ENCODE measurements around a stretch of chr4.

DNA sequence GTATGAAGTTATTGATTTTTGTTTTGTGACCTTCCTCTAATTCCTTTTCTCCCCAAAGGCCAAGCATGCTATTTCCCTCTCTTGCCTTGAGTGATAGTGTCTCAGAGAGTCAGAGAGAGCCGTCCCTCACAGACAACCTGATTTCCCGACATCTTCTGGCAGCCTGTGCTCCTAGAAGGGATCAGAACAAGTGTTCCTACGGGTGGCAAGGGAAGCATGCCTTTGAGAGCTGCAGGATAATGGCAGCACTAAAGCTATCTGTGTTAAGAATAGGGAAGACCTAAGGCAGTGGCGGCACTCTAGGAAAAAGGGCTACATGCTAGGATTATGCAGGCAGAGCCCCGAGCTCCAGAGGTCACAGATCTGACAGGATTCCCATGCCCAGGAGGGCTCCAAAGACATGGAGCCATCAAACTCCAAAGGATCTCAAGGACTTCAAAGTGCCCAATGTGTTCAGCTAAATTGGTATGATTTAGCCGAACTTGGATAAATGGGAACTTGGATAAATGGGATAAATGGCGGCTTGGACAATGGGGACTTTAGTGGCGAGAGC is 106.2 kb downstream of the NR3C2 start:
- PRO-cap, result no peak
- RAMPAGE, long total RNA, 4 experiments, result no peak in any of the 4 experiments

- PRO-cap, result no peak
- RAMPAGE, long total RNA, 4 experiments, result no peak in any of the 4 experiments
These were observed 66.1 kb downstream of the NR3C2 start for GRCh38 chr4:148376159-148376436.

DNA sequence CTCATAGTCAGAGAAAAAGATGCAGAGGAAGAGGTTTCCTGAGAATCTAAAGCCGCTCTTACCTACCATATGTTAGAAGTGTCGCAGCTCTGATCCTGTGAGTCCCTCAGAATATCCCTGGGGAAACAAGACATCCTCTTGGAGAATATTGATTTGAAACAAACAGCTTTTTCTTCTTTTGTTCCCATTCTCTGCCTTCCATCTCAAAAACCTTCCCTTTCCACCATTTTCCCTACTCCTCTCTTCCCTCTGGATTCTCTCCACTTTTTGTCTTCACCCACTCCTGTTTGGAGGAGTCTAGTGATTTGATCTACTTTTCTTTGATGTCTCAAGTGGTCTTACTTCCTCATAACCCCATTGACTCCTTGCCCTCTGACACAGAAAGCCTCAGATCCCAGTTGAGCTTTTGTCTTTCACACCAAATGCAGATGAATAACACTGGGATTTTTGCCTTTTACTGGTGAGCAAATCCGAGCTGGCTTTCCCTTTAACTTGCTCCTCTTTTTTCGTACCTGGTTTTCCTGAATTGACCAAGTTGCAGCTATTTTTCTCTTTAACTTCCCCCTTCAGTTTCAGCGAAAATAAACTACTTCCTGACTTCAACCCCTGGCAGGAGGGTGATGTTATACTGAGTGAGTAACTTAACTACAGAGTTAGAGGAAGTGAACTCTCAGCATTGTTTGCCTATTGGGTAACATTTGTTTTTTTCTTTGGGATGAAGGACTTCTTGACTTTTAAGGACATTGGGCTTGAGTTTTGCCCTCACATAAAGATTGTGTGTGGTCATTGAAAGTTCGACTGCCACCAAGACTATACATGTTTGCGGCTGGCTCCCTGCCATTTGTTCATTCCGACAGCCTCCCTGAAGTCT is 392.7 kb upstream of the NR3C2 start:
- PRO-cap, result no peak
- RAMPAGE, long total RNA, 4 experiments, result no peak in any of the 4 experiments

- PRO-cap, result no peak
- RAMPAGE, long total RNA, 4 experiments, result no peak in any of the 4 experiments
These were observed 400.5 kb upstream of the NR3C2 start for GRCh38 chr4:148842596-148843219.

- PRO-cap, result no peak
- RAMPAGE, long total RNA, 4 experiments, result no peak in any of the 4 experiments
These were observed 511.9 kb upstream of the NR3C2 start for GRCh38 chr4:148954066-148954525.

GRCh38 chr4:148982232-148982756 is 540.1 kb upstream of the NR3C2 start:
- PRO-cap, result no peak
- RAMPAGE, long total RNA, 4 experiments, result no peak in any of the 4 experiments

- PRO-cap, result no peak
- RAMPAGE, long total RNA, 4 experiments, result no peak in any of the 4 experiments
These were observed 9.2 kb upstream of the MAB21L2 start for GRCh38 chr4:150572508-150573446.

DNA sequence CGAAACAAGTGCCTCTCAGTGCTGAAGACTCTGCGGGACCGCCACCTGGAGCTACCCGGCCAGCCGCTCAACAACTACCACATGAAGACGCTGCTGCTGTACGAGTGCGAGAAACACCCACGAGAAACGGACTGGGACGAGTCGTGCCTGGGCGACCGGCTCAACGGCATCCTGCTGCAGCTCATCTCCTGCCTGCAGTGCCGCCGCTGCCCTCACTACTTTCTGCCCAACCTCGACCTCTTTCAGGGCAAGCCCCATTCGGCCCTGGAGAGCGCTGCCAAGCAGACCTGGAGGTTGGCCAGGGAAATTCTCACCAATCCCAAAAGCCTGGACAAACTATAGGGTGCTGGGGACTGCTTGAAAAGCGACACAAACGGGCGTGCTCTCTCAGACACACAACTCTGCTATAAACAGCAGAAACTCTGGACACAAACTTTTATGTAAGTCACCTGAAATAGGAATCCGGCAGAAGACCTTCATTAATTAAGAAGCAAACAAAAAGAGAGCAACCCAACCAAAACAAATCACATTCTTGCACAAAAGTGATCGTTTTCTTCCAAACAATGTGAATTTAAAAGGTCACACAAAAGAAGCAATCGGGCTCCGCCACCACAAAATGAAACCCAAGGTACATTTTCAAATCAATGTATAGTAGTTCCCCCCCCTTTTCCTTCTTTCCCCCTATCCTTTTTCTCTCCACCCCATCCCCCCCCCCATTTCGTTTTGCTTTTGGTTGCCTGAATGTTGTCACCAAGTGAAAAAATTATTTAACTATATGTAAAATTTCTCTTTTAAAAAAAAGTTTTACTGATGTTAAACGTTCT is 2.0 kb downstream of the MAB21L2 start:
- PRO-cap, result unidirectional peak, minus-strand start at position 222 of the sequence
- RAMPAGE, long total RNA, 4 experiments, result start-site peak on the minus strand in 3 of 4 experiments, centred at positions 190 to 217 of the sequence, 32 to 72 reads per replicate

DNA sequence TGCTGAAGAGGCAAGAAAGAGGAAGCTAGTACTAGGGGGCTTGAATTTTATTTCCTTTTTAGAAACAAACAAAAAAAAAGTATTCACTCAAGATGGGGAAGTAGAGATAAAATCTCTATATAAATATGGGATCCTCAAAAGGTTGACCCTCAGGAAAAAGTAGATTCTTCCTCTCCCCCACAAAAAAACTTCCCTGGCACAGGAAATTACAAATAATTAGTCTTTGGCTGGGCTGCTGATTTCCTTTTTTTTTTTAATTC is 16.0 kb downstream of the LRBA start:
- PRO-cap, result no peak
- RAMPAGE, long total RNA, 4 experiments, result no peak in any of the 4 experiments

- PRO-cap, result no peak
- RAMPAGE, long total RNA, 4 experiments, result no peak in any of the 4 experiments
These were observed 20.1 kb upstream of the LRBA start for GRCh38 chr4:151035213-151035559.

DNA sequence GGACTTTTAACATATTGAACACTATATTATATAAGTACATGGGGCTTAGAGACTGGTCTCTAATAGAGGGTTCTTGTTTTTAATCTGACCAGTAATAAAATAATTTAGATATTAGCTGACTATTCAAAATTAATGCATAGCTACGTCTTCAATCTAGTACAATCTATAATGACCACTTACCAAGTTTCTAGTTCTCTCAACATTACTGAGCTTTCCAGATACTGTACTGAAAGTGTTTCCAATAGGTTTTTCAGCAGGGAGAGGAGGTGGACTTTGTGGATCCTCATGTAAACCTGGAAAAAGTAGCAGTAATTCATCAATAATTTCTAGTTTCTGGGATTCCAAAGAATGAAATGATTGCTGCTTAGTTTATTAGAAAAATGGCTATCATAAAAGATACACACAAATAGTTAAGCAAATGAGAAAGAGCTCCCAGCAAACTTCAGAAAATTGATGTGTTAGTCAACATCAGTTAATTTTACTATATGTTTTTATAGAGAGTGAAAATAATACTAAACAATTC is 59.7 kb downstream of the RPS3A start:
- PRO-cap, result no peak
- RAMPAGE, long total RNA, 4 experiments, result no peak in any of the 4 experiments

DNA sequence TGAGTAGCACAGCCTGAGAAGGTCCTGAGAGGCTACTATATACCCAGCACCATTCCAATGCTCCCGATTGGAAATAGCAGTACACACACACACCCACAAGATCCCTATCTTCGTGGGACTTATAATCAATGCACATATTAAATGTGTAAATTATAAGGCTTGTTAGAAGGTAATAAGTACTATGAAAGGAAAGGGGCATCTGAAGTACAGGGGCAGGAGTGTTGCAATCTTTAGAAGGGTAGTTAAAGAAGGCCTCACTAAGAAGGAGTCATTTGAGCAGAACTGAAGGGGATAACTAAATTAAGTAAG is 319 bp downstream of the PRSS48 start:
- PRO-cap, result no peak
- RAMPAGE, long total RNA, 4 experiments, result no peak in any of the 4 experiments

DNA sequence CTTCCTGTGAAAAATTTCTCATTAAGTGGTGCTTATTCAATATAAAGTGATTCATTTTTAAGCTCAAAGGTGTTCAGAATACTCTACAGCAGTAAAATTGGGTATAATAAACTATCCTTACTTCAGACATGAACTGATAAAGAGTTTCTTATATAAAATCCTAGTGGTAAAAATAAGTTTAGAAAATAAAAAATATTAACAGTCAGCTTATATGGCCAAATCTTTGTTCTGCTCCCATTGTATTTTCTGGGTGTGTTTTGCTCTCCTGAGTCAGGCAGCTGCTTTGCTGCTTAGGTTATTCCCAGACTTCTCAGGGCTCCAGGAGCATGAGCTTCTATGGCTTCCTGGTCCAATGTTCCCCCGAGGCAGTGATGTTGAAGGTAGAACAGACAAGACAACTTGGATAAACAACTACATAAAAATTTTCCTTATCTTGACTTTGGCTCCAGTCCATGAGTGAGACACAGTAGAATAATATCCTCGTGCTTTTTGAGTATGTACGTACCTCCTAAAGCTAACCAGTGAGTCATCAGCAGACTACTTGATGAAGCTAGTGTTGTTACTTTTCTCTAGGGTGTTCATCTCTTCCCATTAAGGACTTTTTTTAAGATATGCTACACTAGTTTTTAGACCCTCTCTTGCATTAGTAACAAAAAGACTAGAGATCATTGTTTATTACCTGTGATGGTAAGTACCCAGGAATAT is 131.7 kb downstream of the FHIP1A start:
- PRO-cap, result no peak
- RAMPAGE, long total RNA, 4 experiments, result no peak in any of the 4 experiments

GRCh38 chr4:151655465-151655868 is 105.3 kb downstream of the GATB start:
- PRO-cap, result no peak
- RAMPAGE, long total RNA, 4 experiments, result no peak in any of the 4 experiments

DNA sequence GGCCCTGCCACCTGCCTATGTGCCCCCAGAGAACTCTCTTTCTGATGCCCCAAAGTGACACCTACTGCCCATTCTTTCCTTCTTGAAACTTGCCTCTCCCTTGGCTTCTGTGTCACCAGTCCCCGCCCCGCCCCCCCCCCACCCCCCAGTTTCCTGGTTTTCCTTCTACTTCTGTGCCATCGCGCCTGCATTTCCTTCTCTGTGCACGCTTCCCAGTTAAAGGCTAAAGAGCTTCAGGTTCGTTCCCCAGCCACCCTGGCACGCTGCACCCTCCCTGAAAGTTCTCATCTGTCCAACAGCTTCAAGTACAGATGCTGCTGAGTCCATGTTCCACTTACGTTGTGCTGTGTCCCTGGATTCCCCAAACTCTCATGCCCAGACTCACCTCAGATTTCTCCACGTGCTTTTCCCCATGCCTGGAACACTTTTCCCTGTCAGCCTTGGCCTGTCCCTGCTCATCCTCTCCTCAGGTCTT is 74.2 kb downstream of the GATB start:
- PRO-cap, result no peak
- RAMPAGE, long total RNA, 4 experiments, result no peak in any of the 4 experiments

- PRO-cap, result no peak
- RAMPAGE, long total RNA, 4 experiments, result no peak in any of the 4 experiments
These were observed 69.1 kb downstream of the GATB start for GRCh38 chr4:151691507-151692258.

GRCh38 chr4:151807060-151807817 is 46.4 kb upstream of the GATB start:
- PRO-cap, result no peak
- RAMPAGE, long total RNA, 4 experiments, result no peak in any of the 4 experiments

GRCh38 chr4:151909583-151909785 is 148.7 kb upstream of the GATB start:
- PRO-cap, result no peak
- RAMPAGE, long total RNA, 4 experiments, result no peak in any of the 4 experiments

- PRO-cap, result no peak
- RAMPAGE, long total RNA, 4 experiments, result no peak in any of the 4 experiments
These were observed 311.2 kb upstream of the GATB start for GRCh38 chr4:152071832-152072589.

GRCh38 chr4:152382213-152382834 is 153.6 kb downstream of the FBXW7 start:
- PRO-cap, result no peak
- RAMPAGE, long total RNA, 4 experiments, result no peak in any of the 4 experiments

Data from sigmoid colon (tissue), 4 donors.